Esophagus muscularis mucosa (tissue), 4 donors: ENCODE measurements around a stretch of chr11.

DNA sequence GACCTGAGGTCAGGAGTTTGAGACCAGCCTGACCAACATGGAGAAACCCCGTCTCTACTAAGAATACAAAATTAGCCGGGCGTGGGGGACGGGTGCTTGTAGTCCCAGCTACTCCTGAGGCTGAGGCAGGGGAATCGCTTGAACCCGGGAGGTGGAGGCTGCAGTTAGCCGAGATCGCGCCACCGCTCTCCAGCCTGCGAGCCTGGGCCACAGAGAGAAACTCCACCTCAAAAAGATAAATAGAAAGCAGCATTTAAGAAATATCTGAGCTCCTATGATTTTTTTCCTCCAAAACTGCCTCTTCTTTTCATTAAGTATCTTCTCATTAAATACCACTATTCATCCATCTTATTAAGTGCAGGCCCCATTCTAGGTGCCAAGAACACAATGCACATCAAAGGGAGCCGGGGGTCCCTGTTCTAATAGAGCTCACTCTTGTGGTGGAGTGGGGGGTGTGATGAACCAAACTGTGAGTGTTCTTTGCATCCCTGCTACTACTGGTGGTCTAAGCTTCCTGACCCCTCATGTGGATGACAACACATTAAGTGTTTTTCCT, 796 bp upstream of the ZNHIT2 start:
- PRO-cap = no peak
- RAMPAGE, long total RNA, 4 experiments = no peak in any of the 4 experiments

DNA sequence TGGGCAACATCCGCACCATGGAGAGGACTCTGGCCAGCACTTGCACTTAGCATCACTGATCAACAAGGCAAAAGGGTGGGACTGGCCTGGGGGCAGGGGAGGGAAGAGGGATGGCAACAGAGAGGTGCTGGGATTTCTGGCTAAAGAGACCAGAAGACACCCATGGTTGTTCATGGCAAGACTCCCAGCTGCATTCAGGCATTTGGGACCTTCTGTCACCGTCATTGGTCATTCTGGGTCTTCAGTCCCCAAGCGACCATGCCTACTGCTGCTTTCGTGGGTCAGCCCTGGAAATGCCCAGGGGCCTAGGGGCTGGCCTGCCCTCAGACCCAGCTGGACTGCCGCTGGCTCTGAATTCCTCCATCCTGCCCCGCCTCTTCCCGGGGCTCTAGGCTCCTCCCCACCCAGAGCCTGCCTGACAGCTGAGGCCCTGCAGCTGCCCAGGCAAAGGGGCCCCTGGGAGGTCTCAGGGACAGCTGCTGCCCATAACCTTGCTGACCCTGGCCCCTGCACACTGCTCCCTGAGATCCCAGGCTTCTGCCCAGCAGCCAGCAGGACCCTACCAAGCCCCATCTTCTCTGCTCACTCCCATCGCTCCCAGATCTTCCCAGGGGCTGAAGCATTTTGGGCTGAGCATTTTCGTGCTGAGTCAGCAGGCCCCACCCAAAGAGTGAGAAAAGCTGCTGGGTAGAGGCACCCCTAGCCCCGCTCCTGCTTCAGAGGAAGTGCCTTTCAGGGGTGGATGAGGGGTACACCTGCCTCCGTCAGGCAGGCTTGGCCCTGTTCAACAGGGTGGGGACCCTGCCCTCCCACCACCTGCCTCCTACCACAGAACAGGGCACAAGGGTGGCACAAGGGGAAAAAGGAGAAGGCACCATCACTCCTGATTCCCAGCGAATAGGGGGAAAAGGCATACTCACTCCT, 12.8 kb upstream of the CDC42EP2 start:
- PRO-cap = no peak
- RAMPAGE, long total RNA, 4 experiments = no peak in any of the 4 experiments

- PRO-cap = no peak
- RAMPAGE, long total RNA, 4 experiments = no peak in any of the 4 experiments
Observed at GRCh38 chr11:65322445-65322946, 7.8 kb downstream of the CDC42EP2 start.

DNA sequence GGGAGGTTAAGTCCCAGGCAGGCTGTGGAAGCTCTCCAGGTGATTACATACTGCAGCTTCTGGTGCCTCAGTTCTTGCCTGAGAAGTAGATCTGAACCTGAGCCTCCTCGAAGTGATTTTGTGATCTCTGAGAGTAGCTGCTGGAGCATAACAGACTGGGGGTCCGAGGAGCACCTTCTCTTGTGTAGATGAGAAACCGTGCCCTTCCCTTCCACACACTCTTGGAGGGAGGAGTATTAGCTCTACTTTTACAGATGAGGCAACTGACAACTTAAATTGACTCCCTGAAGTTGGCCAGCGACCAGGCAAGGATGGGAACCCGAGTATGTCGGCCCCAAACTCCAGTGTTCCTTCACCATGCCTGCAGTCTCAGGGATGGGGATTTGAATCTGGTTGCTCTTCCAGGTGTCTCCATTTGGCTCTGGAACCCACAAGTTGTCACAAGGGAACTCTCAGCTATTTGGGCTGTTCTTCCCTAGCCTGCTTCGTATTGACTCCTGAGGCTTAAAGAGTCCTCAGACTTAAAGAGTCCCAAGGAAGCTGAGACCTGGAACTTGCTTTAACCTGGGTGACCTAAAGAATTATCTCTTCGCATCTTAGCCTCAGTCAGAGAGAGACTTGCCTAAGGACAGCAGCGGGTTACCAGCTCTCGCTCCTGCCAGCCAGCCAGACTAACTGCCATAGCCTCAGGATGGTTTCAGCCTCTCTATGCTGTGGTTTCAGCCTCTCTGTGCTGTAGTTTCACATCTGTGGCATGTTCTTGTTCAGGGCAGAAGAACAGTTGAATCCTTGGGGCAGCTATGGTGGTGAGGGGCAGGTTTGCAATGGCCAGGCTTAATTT, 2.0 kb downstream of the FRMD8 start:
- PRO-cap = no peak
- RAMPAGE, long total RNA, 4 experiments = no peak in any of the 4 experiments

GRCh38 chr11:65397061-65397679, 10.7 kb downstream of the FRMD8 start:
- PRO-cap = no peak
- RAMPAGE, long total RNA, 4 experiments = no peak in any of the 4 experiments

GRCh38 chr11:65416395-65416786, 30.0 kb downstream of the FRMD8 start:
- PRO-cap = bidirectional peak, plus-strand start at chr11:65416576, minus-strand start at chr11:65416462
- RAMPAGE, long total RNA, 4 experiments = no peak in any of the 4 experiments

DNA sequence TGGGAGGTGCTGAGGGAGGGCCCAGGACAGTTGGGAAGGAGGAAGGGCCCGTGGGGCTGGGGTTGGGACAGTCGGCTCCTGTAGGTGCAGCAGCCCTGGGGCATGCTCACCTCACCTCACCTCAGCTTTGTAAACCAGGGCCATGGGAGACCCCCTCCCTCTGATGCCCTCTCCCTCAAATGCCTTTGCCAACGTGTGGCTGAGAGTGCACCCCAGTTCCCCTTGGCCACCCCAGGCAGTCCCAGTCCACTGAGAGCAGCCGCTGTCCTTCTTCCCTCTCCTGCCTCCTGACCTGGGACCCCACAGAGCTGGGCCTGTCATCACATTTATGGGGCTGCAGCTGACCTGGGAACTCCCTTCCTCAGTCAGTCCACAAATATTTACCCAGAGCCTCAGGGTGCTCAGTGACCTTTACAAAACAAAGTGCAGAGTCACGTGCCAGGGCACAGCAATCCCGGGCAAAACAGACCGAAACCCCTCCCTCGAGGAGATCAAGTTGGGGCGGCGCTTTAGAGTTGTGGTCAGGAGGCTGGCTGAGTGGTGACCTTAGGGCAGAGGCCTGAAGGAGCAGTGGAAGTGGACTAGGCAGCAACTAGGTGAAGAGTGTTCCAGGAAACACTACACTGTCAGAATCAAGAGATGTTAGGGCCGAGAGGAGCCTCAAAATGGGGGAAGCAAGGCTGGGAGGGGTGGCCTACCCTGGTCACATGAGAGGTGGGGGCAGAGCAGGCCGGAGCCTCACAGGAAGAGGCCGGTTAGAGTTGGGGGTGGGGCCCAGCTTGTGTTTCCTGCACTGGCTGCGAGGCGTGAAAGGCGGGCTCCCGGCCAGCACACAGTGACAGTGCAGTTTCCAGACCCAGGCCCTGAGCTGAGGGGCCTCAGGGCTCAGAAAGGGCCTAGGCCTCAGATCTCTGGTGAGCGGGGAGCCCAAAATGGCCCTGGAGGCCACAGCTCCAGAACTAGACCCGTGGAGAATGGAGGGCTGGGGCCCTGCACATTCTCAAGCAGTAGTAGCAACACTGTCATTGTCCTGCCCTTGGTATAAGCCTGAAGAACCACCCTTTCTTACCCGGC, 32.3 kb downstream of the FRMD8 start:
- PRO-cap = bidirectional peak, plus-strand start at position 70 of the sequence, minus-strand start outside the sequence; bidirectional peak, plus-strand start at position 838 of the sequence, minus-strand start at position 302 of the sequence
- RAMPAGE, long total RNA, 4 experiments = start-site peak on the minus strand in 2 of 4 experiments, centred at positions 308 to 463 of the sequence, 8 to 10 reads per replicate

DNA sequence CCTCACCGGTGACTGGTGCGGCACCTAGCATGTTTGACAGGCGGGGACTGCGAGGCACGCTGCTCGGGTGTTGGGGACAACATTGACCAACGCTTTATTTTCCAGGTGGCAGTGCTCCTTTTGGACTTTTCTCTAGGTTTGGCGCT, 37.0 kb downstream of the FRMD8 start:
- PRO-cap = no peak
- RAMPAGE, long total RNA, 4 experiments = no peak in any of the 4 experiments

GRCh38 chr11:65428846-65429510, 42.5 kb downstream of the FRMD8 start:
- PRO-cap = bidirectional peak, plus-strand start at chr11:65429076, minus-strand start at chr11:65428805; bidirectional peak, plus-strand start at chr11:65429345, minus-strand start at chr11:65429403; unidirectional peak, minus-strand start at chr11:65429450
- RAMPAGE, long total RNA, 4 experiments = no peak in any of the 4 experiments

DNA sequence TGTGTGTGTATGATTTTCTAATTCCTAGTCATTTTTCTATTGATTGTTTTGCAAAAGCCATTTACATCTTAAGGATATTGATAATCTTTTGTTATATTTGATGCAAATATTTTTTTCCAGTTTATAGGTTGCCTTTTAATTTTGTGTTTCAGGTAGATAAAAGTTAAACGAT, 43.0 kb downstream of the FRMD8 start:
- PRO-cap = no peak
- RAMPAGE, long total RNA, 4 experiments = no peak in any of the 4 experiments

DNA sequence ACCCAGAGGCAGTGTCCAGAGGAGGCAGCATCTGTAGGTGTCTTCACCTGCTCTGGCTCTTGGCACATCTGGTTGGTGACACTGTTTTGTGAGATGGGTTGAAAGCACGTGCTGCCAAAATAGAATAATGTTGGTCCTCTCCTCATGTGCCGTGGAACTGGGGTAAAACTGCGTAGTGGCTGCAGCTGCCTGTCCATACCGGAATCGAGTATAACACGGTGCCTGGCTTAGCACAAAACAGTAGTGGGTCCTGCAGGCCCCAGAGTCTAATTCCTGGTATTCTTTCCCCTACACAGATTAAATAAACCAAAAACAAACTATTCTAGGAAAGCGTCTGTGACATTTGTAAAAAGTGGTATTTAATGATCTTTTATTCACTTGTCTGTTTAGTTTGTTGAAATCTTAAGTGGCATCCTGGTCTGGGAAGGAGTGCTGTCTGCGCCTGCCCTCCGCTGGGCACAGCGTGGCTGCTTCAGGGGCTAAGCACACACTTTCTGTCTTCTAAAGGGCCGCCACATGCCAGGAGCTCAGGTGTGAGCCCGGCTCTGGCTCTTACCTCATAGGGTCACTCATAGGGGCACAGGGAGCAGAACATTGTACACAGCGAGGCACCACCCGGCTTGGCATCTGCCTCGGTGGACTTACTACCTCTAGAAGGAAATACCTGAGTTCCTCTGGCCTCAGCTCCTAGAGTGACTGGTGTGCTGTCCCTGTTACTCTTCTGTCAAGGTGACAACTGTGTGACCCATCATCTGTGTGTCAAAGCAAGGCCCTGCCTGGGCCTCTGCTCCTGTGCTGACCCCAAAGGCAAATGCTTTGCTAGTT, 49.4 kb downstream of the FRMD8 start:
- PRO-cap = no peak
- RAMPAGE, long total RNA, 4 experiments = no peak in any of the 4 experiments

- PRO-cap = unidirectional peak, plus-strand start at chr11:65441767
- RAMPAGE, long total RNA, 4 experiments = start-site peak on the plus strand in 2 of 4 experiments, at chr11:65441842-65441979 at its widest, 77 to 118 reads per replicate
Observed at GRCh38 chr11:65441381-65442274, 55.2 kb downstream of the FRMD8 start.

DNA sequence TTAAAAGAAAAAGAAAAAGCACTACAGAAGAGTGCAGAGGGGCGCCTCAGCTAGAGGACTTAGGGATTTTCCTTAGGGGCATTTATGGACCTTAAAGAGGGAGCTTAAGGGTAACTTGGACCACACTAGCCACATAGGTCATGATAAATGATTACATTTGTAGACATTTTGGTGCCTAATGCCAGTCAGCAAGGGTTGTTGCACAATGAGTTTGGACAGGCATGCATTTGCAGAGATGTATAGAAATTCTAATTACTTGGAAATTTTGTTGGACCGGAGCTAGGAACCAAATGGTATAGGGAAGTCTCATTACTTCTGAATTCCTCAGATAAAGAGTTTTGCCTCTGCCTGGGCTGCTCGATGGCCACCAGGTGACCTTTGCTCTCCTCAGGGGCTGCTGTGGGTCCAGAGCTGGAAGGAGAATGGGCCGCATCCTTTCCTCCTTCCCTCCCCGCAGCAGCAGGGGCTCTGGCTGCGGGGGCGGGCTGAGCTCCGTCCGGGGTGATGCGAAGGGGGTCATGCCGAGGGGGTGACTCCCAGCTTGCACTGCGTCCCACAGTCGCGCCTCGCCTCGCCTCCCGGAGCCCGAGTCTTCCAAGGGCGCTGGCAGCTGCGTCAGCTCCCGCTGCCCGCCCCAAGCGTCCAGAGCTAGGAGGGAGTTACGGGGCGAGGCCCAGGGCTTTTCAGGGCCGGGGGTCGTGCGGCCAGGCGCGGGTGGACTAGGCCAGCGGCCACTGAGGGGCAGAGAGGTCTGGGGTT, 46.3 kb upstream of the SCYL1 start:
- PRO-cap = bidirectional peak, plus-strand start at position 597 of the sequence, minus-strand start at position 470 of the sequence
- RAMPAGE, long total RNA, 4 experiments = start-site peak on the plus strand in 2 of 4 experiments, centred at positions 594 to 610 of the sequence, 14 to 20 reads per replicate; start-site peak on the minus strand in 1 of 4 experiments, centred at position 411 of the sequence, 6 reads per replicate

DNA sequence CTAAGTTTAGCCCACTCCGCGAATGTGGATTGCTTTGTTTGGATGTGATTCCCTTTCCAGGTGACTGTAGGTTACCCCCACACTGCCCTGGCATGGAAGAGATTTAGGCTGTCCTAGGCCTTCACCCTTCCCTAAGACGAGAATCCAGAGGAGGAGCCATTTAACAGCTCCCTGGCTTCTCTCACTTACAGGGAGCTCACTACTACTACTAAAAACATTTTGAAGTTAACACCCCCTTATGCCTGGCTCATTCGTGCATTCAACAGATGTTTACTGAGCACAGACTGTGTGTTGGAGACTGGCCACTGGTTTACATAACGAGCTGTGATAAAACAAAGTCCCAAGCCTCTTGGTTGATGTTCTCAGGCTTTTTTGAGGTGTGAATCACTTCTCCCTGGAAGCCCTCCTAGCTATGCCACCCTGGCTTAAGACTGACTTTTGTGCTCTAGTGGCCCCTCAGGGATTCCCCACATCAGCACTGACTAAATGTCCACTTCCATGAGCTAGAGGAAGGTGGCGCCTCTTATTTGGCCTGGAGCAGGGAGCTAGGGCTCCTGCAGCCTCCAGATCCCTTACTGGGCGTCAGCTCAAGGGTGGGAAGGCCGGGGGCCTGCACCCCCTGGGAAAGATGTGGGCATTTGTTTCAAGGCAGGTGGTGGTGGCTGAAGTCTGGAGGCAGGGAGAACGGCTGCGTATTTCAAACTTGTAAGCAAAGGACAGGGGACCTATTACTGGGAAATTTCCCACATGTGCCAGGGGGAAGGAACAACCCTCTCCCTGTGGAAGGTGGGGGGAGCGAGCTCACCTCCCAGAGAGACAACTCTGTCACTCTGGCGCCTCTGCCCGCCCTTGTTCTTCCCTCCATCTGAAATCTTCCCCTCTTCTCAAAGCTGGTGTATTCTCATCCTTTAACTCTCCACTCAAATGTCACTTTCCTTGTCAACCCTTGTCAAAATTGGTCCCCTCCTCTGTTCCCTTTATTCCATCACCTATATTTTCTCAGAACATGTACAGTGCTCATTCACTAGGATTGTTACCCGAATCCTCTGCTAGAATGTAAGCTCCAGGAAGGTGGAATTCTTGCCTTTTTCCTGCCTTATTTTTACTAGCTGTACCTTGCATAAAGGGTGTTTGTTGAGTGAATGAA, 45.4 kb upstream of the SCYL1 start:
- PRO-cap = bidirectional peak, plus-strand start at position 387 of the sequence, minus-strand start at position 210 of the sequence; bidirectional peak, plus-strand start at position 659 of the sequence, minus-strand start at position 671 of the sequence
- RAMPAGE, long total RNA, 4 experiments = no peak in any of the 4 experiments

DNA sequence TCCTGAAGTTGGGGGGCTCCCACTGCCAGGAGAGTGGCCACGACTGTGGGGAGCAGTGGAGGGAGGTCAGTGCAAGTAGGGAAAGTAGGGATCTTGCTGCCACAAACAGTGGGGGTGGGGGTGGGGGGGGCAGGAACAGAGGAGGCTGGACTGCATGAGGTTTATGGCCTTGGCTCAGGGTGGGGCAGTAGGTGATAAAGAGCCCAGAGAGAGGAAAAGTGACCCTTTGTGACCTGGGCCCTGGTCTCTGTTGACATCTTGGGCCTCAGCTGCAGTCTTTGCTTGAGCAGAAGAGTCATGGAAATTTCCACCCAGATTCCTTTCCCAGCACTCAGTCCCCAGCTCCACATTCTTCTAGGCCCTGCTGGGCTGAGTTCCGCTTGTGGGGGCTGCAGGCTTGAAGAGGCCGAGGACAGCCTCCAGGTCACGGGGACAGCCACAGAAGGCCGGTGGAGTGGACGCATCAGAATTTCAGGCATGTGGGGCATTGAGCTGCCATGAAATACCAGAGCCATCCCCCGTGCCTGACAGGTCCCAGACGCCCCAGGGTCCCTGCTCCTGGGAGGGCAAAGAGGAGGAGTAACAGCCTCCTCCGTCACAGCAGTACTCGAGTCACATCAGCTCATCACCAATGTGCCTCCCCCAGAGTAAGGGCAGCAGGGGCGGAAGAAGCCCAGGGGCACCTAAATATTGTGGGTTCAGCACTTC, 35.7 kb upstream of the SCYL1 start:
- PRO-cap = bidirectional peak, plus-strand start at position 645 of the sequence, minus-strand start at position 168 of the sequence
- RAMPAGE, long total RNA, 4 experiments = start-site peak on the minus strand in 2 of 4 experiments, centred at positions 532 to 556 of the sequence, 5 to 8 reads per replicate

GRCh38 chr11:65506981-65507513, 17.8 kb upstream of the SCYL1 start:
- PRO-cap = bidirectional peak, plus-strand start at chr11:65507118, minus-strand start at chr11:65506920
- RAMPAGE, long total RNA, 4 experiments = no peak in any of the 4 experiments

DNA sequence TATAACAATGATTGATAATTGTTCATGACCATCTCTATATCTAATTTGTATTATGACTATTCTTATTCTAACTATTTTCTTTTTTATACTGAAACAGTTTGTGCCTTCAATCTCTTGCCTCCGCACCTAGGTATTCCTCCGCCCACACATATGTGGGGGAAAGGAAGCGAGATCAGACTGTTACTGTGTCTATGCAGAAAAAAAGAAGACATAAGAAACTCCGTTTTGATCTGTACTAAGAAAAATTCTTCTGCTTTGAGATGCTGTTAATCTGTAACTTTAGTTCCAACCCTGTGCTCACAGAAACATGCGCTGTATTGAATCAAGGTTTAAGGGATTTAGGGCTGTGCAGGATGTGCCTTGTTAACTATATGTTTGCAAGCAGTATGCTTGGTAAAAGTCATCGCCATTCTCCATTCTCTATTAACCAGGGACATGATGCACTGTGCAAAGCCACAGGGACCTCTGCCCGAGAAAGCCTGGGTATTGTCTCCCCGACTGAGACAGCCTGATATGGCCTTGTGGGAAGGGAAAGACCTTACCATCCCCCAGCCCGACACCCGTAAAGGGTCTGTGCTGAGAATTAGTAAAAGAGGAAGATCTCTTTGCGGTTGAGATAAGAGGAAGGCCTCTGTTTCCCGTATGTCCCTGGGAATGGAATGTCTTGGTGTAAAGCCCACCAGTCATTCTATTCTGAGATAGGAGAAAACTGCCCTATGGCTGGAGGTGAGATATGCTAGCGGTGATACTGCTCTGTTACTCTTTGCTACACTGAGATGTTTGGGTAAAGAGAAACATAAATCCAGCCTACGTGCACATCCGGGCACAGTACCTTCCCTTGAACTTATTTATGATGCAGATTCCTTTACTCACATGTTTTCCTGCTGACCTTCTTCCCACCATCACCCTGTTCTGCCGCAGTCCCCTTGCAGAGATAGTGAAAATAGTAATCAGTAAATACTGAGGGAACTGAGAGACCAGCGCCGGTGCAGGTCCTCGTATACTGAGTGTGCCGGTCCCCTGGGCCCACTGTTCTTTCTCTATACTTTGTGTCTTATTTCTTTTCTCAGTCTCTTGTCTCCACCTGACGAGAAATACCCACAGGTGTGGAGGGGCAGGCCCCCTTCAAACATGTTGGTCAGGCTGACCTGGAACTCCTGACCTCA, 1.9 kb upstream of the SCYL1 start:
- PRO-cap = no peak
- RAMPAGE, long total RNA, 4 experiments = no peak in any of the 4 experiments

- PRO-cap = bidirectional peak, plus-strand start at chr11:65540037, minus-strand start at chr11:65539785
- RAMPAGE, long total RNA, 4 experiments = no peak in any of the 4 experiments
Observed at GRCh38 chr11:65539414-65540106, 14.7 kb downstream of the SCYL1 start.

DNA sequence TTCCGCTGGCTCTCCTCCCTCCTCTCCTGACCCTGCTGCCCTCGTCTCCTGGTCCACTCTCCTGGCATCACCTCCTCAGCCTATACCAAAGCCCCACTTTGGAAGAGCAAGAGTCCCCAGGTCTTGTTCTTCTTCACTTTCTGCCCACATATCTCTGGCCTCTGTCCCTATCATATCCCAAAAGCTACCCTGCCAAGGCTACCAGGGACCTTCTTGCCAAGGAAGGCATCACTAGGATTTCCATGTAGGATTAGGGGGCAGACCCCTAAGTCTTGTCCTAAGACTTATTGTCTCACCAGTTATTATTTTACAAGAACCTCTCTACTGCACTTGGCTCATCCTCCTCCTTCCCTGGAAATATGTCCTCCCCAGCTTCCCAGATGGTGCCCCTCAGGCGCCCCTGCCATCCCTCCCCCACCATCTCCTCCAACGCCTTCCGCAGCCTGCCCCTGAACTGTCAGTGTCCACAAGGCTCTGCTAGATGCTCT, 13.3 kb downstream of the LTBP3 start:
- PRO-cap = no peak
- RAMPAGE, long total RNA, 4 experiments = no peak in any of the 4 experiments

GRCh38 chr11:65559944-65560543, 1.9 kb upstream of the LTBP3 start:
- PRO-cap = no peak
- RAMPAGE, long total RNA, 4 experiments = no peak in any of the 4 experiments